Sciatic nerve (tissue), 1 donor: Measurements from ENCODE around the genes TAPBPL and GAPDH.

GRCh38 chr12:5874432-5874816 is 70.6 kb downstream of the ANO2 start:
- PRO-cap: no peak

- PRO-cap: no peak
These were observed 51.1 kb downstream of the VWF start for GRCh38 chr12:6073303-6073838.

- PRO-cap: no peak
These were observed 4.4 kb upstream of the CD9 start for GRCh38 chr12:6195717-6196243.

GRCh38 chr12:6197668-6198588 is 2.3 kb upstream of the CD9 start:
- PRO-cap: no peak

DNA sequence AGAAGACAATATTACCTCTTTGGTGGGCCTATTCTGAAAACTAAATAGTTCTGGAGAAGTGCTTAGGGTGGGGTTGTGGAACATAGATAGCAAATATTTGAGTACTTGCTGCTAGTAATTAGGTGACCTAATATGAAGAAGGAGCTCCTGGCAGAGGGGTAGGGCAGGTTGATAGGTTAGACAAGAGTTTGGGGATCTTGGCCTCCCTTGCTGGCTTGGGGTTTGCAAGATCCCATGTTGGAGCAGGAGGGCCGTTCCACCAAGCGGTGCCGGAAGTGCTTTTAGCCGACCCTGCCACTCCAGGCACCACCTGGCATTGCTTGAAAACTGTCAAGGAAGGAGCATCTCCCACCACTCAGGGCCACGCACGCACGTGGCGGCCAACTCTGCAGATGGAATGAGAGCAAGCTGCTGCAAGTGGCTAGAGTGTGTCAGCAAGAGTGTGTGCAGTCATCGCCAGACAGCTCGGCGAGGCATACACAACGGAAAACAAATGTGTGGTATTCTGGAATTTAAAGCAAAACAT is 11.0 kb downstream of the CD9 start:
- PRO-cap: no peak

GRCh38 chr12:6225288-6225619 is 25.1 kb downstream of the CD9 start:
- PRO-cap: no peak

GRCh38 chr12:6235978-6236369 is 35.8 kb downstream of the CD9 start:
- PRO-cap: no peak

GRCh38 chr12:6273264-6273942 is 37.1 kb upstream of the PLEKHG6 start:
- PRO-cap: no peak

- PRO-cap: no peak
These were observed 9.8 kb downstream of the PLEKHG6 start for GRCh38 chr12:6320299-6320689.

DNA sequence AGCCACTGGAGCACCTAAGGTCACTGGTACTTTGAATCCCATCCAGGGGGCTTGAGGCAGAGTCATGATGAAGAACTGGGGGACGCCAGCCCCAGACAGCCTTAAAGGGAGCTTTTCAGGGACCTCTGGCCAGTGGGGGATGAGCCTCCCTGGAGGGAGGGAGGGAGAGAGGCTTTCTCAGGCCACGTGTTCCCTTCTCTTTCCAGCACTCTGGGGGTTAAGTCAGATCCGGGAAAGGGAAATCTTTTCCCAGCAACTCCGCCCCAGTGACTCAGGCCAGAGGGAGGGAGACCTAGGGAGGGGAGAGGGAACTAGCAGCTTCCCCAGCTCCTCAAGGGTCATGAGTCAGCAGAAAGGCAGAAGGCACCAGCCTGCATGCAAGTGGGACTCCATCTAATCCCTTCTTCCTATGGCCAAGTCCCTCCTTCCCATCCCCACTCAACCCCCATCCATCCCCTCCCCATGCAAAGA is 5.8 kb downstream of the TNFRSF1A start:
- PRO-cap: bidirectional peak, plus-strand start at position 341 of the sequence, minus-strand start at position 212 of the sequence

DNA sequence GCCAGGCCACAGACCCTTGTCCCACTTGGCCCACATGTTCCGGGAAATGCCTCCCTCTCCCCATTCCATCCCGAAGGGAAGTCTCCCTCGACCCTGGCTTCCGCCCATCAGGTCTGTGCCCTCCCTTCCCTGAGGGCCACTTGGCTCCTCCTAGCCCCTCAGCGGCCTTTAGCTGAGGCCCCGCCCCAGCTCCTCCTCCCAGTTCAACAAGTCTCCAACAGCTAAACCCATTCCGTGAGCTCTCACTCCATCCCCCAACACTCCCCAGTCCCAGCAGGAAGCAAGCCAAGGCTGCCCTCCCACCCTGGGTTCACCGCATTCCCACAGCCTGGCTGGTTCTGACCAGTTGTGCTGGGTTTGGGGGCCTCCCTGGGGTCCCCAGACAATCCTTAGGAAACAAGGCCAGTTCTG is 5.3 kb downstream of the TNFRSF1A start:
- PRO-cap: bidirectional peak, plus-strand start at position 245 of the sequence, minus-strand start at position 152 of the sequence

DNA sequence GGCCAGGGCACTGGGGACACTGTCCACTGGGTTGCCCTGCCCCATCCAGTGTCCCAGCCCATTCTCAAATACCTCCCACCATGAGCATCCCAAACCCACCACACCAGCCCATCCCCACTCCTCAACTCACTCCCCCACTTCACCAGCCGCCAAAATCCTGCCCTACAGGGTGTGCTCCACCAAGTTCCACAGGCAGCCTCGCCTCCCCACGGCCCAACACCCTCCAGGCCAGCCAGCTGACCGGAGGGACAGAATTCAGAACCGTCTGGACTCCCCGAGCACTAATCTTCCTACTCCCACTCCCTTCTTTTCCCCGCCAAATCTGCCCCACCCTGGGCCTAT is 773 bp downstream of the TNFRSF1A start:
- PRO-cap: bidirectional peak, plus-strand start outside the sequence, minus-strand start at position 283 of the sequence

- PRO-cap: no peak
These were observed 28.2 kb upstream of the CD27 start for GRCh38 chr12:6416540-6416972.

- PRO-cap: no peak
These were observed 21.2 kb upstream of the CD27 start for GRCh38 chr12:6423416-6424050.

- PRO-cap: no peak
These were observed 1.4 kb upstream of the CD27 start for GRCh38 chr12:6443273-6443824.

GRCh38 chr12:6451892-6452237 is at the start of gene TAPBPL:
Gene TAPBPL, plus strand, starts transcription at chr12:6452042.
- PRO-cap: bidirectional peak, plus-strand start at chr12:6452042, minus-strand start at chr12:6452068

- PRO-cap: no peak
These were observed 3.8 kb upstream of the GAPDH start for GRCh38 chr12:6530438-6531049.

- PRO-cap: bidirectional peak, plus-strand start at chr12:6534076, minus-strand start at chr12:6533869; bidirectional peak, plus-strand start at chr12:6534517, minus-strand start at chr12:6534322; bidirectional peak, plus-strand start at chr12:6534683, minus-strand start at chr12:6534635
These were observed at the start of gene GAPDH for GRCh38 chr12:6533664-6534731. Gene GAPDH, plus strand, starts transcription at chr12:6534517.

- PRO-cap: no peak
These were observed 3.4 kb downstream of the GAPDH start for GRCh38 chr12:6537444-6538470.

DNA sequence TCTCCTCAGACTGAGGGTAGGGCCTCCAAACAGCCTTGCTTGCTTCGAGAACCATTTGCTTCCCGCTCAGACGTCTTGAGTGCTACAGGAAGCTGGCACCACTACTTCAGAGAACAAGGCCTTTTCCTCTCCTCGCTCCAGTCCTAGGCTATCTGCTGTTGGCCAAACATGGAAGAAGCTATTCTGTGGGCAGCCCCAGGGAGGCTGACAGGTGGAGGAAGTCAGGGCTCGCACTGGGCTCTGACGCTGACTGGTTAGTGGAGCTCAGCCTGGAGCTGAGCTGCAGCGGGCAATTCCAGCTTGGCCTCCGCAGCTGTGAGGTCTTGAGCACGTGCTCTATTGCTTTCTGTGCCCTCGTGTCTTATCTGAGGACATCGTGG is 4.1 kb downstream of the GAPDH start:
- PRO-cap: no peak